Testis (tissue), 5 donors: Measurements from ENCODE around the gene GOLGA3.

DNA sequence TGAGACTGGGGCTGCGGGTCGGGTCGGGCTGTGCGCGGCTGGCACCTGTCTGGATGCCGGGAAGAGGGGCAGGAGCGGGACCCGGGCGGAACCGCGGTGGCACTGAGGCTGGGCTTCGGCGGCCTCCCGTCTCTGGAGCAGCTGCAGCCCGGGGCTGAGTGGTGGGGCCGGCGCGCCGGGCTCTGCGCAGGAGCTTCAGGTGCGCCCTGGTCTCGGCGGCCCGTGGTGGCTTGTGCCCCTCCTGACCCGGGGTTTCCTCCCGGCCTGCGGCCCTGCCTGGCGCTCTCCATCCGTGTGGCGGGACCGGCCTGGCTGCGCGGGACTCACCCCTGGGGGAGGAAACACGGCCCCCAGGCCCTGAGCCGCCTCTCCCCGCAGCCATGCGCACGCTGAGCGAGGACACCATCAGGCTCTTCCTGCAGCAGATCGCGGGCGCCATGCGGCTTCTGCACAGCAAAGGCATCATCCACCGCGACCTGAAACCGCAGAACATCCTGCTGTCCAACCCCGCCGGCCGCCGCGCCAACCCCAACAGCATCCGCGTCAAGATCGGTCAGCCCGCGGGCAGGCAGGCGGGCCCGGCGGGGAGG is 13.9 kb downstream of the ULK1 start:
- PRO-cap, 3 experiments = no peak in any of the 3 experiments
- RAMPAGE, long total RNA, 2 experiments = no peak in any of the 2 experiments
- RRBS = 17% methylated on average over 32 of the region's 59 CpGs

- PRO-cap, 3 experiments = no peak in any of the 3 experiments
- RAMPAGE, long total RNA, 2 experiments = no peak in any of the 2 experiments
- RRBS = 90% methylated on average over 2 of the region's 20 CpGs
Observed at GRCh38 chr12:131914818-131915505, 14.1 kb upstream of the PUS1 start.

DNA sequence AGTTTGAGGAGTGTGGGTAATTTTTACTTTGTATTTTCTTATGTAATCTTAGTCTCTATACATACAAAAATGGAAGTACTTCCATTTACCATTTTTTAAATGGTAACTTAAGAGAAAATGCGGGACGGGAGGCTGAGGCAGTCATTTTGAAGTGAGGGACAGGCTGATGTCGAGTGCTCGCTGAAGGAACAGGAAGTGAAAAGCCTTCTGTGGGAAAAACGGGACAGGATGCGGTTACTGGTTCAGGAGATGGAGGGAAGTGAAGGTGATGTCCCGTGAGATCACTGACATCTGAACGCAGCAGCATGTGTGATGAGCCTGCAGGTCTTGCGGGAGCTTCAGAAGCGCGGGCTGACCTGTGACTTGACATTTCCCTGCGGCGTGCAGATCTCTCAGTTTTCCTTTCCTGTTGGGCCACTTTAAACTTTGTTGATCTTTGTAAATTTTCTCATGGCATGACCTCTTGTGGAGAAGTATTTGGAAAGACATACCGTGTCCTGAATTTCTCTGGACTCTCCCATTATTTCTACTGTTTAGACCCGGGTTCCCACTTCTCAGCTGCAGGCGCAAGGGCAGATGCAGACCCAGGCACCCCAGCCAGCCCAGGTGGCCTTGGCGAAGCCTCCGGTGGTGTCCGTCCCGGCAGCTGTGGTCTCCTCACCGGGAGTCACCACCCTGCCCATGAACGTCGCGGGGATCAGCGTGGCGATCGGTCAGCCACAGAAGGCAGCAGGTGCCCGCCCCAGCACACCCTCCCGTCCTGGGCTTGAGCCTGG is 77.7 kb downstream of the DDX51 start:
- PRO-cap, 3 experiments = no peak in any of the 3 experiments
- RAMPAGE, long total RNA, 2 experiments = no peak in any of the 2 experiments
- RRBS = 96% methylated on average over 4 of the region's 29 CpGs

- PRO-cap, 3 experiments = peak in 2 of 3 experiments; most common minus-strand start chr12:132084052 (in 1)
- RAMPAGE, long total RNA, 2 experiments = no peak in any of the 2 experiments
- RRBS = 2% methylated on average over 16 of the region's 36 CpGs
Observed at GRCh38 chr12:132083577-132084219, 60.4 kb downstream of the DDX51 start.

- PRO-cap, 3 experiments = no peak in any of the 3 experiments
- RAMPAGE, long total RNA, 2 experiments = no peak in any of the 2 experiments
- RRBS = no CpG with 5 or more reads among the region's 16 CpGs
Observed at GRCh38 chr12:132163178-132163647, 19.0 kb downstream of the NOC4L start.

DNA sequence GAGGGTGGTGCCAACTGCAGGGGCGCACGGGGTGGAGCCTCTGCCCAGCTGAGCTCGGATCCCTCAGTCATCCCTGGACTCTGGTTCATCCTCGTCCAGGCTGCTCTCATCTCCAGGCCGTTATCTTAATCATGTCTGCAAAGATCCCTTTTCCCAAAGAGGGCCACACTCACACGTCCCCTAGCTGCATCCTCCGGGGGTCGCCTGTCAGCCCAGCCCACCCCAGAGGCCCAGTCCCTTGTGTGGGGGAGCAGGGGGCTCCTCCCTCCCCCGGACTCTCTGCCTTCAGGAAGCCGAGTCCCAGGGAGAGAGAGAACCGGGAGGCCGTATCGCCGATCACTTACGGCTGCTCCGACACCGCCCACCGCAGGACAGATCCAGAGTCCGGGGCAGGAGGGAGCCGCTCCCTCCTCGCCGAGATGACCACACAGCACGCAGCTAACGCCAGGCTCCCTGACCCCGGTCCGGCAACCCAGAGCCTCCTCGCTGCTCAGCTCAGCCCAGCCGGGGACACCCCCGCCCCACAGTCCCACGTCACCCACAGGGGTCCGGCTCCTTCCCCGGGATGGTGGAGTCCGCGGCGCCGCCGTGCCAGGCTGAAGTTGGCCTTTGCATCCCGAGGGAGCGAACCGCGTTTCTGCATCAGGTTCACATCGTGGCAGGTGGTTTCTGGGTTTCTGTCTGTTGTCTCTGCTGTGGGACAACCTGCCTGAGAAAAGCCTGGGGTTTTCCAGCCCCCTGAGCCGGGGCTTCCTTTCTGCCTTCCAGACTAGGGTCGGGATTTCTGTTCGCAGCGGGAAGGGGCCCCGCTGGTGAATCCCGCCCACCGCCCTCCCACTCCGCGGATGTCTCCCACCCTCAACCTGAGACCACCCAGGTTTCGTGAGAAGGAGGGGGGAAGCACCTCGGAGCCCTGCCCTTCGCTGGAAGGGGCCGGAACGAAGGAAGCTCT is 61.0 kb downstream of the NOC4L start:
- PRO-cap, 3 experiments = peak in 1 of 3 experiments; most common plus-strand start position 380 of the sequence (in 1); most common minus-strand start position 281 of the sequence (in 1)
- RAMPAGE, long total RNA, 2 experiments = start-site peak on the minus strand in 1 of 2 experiments, centred at position 544 of the sequence, 8 reads per replicate
- RRBS = 53% methylated on average over 25 of the region's 56 CpGs

DNA sequence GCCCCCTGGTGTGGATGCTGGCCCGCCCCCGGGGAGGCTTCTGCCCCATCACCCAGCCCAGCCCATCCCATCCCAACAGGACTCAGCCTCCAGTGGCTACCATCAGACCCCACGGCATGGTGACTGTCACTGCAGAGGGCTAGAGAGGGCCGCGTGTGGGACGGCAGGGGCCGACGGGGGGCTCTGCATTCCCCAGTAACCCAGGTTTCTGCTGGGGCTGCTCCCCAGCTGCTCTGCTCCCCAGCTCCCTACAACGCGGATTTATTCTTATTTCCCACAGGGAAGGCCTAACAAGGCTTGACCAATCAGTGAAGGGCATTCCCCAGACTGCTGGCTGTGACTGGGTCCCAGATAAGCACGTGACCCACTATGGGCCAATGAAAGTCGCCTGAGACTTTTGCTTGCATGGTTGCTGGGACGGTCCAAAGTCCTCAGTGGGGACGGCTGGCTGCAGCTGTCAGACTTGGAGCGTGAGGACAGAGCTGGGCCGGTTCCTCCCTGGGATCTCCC is 50.4 kb downstream of the GALNT9 start:
- PRO-cap, 3 experiments = peak in 3 of 3 experiments; most common plus-strand start position 460 of the sequence (in 3); most common minus-strand start position 235 of the sequence (in 2)
- RAMPAGE, long total RNA, 2 experiments = no peak in any of the 2 experiments
- RRBS = 18% methylated on average over 1 of the region's 16 CpGs

DNA sequence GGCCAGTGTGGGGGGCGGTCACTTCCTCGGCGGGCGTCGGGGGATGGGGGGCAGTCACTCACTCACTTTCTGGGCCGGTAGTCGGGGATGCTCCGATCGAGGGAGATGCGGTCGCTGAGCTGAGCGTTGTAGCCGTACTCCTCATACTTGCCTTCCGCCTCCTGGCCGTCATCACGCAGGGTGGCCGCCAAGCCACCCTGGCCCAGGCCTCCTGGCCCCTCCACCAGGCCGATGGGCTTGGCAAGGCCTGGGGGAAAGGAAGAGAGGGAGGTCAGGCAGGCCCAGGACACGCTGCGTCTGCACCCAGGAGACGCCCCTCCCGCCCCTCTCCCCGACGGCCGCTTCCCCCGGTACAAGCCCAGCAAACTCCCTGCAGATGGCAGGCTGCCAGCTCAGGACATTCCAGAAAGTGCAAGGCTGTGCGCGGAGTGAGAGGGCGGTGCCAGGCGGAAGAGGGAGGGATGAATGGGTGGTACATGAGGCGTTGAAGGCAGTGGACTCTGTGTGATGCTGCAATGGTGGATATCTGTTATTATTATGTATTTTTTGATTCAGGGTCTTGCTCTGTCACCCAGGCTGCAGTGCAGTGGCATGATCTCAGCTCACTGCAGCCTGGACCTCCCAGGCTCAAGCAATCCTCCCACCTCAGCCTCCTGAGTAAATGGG is 43.1 kb downstream of the GALNT9 start:
- PRO-cap, 3 experiments = peak in 3 of 3 experiments; most common minus-strand start position 381 of the sequence (in 3)
- RAMPAGE, long total RNA, 2 experiments = no peak in any of the 2 experiments
- RRBS = no CpG with 5 or more reads among the region's 31 CpGs

DNA sequence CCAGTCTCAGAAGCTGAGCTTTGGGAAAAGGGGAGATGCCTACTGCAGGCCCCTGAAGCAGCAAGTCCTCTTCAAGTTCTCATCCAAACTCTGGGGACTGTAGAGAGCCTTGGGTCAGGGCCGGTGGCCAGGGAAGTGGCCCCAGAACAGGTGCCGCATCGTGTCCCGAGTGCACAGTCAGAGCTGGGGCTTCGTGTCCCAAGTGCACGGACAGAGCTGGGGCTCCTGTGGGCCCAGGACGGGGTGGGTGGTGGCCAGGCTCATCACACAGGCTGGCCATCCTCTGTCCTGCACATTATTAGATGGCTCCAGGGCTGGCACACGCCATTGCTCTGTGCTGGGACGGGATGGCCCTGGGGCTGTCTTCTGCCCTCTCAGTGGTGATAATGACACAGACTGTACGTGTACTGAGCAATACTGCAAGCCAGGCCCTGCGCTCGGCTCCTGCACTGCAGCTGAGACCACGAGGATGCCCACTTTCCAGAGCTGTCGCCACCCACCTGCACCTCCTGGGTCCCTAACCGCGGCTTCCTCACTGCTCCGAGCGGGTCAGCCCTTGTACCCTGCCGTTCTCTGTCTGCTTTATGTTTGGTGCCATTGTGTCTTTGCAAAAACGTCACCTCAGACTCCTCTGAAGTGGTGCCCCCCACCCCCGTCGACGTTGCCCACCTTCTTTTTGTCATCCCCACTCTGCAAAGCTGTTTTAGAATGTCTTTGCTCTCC is 1.9 kb downstream of the FBRSL1 start:
- PRO-cap, 3 experiments = no peak in any of the 3 experiments
- RAMPAGE, long total RNA, 2 experiments = no peak in any of the 2 experiments
- RRBS = no CpG with 5 or more reads among the region's 23 CpGs

DNA sequence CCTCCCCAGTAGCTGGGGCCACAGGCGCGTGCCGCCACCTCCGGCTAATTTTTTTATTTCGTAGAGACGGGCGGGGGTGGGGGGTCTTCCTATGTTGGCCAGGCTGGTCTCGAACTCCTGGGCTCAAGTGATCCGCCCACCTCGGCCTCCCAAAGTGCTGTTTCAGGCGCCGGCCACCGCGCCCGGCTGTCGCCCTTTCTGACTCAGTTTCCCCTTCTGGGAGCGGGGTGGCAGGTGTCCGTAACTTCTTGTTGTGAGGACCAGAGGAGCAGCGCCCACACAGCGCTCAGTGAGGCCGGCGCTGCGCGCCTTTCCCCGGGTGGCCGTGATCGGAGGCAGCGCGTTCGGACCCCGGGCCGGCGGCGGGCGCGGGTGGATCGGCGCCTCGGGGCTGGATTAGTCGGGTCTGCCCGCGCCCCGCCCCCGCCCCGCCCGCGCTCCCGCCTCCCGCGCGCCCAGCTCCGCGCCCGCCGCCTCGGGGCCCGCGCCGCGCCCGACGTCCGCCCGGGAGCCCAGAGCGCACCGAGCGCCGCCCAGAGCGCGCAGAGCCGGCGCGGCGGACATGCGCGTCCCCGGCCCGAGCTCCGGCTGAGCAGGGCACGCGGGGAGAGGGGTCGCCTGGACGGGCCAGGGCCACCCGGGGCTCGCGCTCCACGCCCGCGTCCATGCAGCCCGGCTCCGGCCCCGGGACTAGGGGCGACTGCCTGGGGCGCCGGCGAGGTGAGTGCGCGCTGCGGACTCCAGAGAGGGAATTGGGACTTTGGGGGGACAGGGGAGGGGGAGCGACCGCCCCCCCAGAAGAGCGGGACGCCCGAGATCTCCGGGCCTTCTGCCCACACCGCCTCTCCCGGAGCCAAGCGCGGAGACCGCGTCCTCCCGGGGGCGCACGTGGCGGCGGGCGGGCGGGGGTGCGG is 50.6 kb downstream of the LRCOL1 start:
- PRO-cap, 3 experiments = peak in 3 of 3 experiments; most common plus-strand start position 545 of the sequence (in 3); most common minus-strand start position 352 of the sequence (in 1)
- RAMPAGE, long total RNA, 2 experiments = no peak in any of the 2 experiments
- RRBS = 2% methylated on average over 50 of the region's 119 CpGs

- PRO-cap, 3 experiments = peak in 2 of 3 experiments; most common plus-strand start chr12:132594268 (in 2)
- RAMPAGE, long total RNA, 2 experiments = no peak in any of the 2 experiments
- RRBS = no CpG with 5 or more reads among the region's 15 CpGs
Observed at GRCh38 chr12:132593818-132594336, 16.5 kb downstream of the LRCOL1 start.

- PRO-cap, 3 experiments = no peak in any of the 3 experiments
- RAMPAGE, long total RNA, 2 experiments = no peak in any of the 2 experiments
- RRBS = 86% methylated on average over 1 of the region's 23 CpGs
Observed at GRCh38 chr12:132700887-132701652, 9.6 kb upstream of the PGAM5 start.

- PRO-cap, 3 experiments = no peak in any of the 3 experiments
- RAMPAGE, long total RNA, 2 experiments = no peak in any of the 2 experiments
- RRBS = no CpG with 5 or more reads among the region's 13 CpGs
Observed at GRCh38 chr12:132782180-132782587, 20.6 kb upstream of the ANKLE2 start.

GRCh38 chr12:132823947-132824945 is 4.4 kb downstream of the GOLGA3 start:
- PRO-cap, 3 experiments = no peak in any of the 3 experiments
- RAMPAGE, long total RNA, 2 experiments = no peak in any of the 2 experiments
- RRBS = no CpG with 5 or more reads among the region's 18 CpGs

GRCh38 chr12:132828162-132828774 is 401 bp downstream of the GOLGA3 start:
- PRO-cap, 3 experiments = peak in 1 of 3 experiments; most common plus-strand start chr12:132828686 (in 1)
- RAMPAGE, long total RNA, 2 experiments = no peak in any of the 2 experiments
- RRBS = no CpG with 5 or more reads among the region's 56 CpGs

DNA sequence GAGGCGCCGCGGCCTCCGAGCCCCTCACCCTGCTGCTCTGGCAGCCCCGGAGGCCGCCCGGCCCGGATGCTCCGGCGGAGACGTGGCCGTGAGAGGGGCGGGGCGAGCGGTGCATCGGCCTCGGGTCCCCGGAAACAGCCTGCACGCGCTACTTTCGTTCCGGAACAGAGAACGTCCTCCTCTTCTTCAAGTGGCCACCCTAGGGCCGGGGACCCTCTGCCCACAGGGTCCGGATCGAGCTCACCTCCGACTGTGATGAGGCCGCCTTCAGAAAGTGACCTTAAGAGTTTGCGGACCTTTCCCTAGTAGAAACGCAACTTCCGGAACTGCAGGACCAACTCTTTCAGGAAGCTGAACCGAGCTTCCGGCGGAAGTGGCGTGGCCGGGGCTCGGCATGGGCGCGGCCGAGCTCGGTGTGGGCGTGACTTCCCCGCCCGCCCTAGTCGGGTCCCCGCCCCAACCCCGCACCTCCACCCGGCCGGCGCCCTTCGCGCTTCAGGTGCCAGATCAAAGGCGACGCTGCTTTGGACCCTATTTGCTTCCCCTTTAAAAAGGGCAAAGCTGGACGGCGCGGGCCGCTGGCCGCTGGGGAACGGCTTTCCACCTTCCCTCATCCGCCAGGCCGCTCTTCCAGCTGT is at the start of gene GOLGA3:
TSS of gene GOLGA3 (minus strand) at position 95 of the 638 bp plus-strand sequence.
- PRO-cap, 3 experiments = peak in 3 of 3 experiments; most common plus-strand start position 373 of the sequence (in 1); most common minus-strand start position 39 of the sequence (in 2)
- RAMPAGE, long total RNA, 2 experiments = start-site peak on the plus strand in 1 of 2 experiments, centred at position 436 of the sequence, 17 reads per replicate
- RRBS = 1% methylated on average over 31 of the region's 62 CpGs

DNA sequence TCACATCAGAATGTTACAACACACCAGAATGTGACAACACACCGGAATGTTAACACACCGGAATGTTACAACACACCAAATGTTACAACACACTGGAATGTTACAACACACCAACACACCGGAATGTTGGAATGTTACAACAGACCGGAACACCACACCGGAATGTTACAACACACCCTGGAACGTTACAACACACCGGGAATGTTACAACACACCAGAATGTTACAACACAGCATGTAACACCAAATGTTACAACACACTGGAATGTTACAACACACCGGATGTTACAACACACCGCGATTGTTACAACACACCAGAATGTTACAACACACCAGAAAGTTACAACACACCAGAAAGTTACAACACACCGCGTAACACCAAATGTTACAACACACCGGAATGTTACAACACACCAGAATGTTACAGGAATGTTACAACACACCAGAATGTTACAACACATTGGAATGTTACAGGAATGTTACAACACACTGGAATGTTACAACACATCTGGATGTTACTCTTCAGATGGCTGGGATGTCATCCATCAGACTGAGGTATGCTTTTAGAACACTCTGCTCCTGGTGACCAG is 21.1 kb downstream of the CHFR start:
- PRO-cap, 3 experiments = no peak in any of the 3 experiments
- RAMPAGE, long total RNA, 2 experiments = no peak in any of the 2 experiments
- RRBS = 45% methylated on average over 8 of the region's 13 CpGs

GRCh38 chr12:133057308-133057973 is 20.1 kb downstream of the ZNF84 start:
- PRO-cap, 3 experiments = no peak in any of the 3 experiments
- RAMPAGE, long total RNA, 2 experiments = no peak in any of the 2 experiments
- RRBS = 89% methylated on average over 2 of the region's 9 CpGs

GRCh38 chr12:133079217-133079881 is 1.4 kb upstream of the ZNF140 start:
- PRO-cap, 3 experiments = no peak in any of the 3 experiments
- RAMPAGE, long total RNA, 2 experiments = no peak in any of the 2 experiments
- RRBS = no CpG with 5 or more reads among the region's 14 CpGs

DNA sequence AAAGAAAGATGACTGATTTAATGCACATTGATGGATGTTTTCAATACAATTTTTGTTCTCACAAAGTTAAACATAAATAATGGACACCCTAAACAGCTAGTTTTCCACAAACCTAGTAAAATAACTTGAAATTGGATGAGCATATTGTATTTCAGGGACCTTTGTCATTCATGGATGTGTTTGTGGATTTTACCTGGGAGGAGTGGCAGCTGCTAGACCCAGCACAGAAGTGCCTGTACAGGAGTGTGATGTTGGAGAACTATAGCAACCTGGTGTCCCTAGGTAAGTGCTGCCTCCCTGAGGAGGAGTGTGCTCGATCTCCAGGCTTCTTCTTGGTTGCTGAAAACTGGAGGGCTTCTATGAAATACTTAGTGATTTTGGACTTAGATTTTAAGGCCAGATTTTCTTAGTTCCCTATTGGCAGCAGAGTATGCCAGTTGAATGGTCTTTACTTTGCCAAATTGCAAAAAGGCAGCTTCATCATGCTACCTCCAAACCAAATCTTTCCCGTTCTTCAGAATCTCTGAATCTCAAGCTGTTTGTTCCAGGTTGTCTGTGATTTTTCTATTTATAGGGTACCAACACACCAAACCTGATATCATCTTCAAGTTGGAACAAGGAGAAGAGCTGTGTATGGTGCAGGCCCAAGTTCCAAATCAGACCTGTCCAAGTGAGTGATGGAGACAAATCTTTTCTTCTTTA is 10.2 kb downstream of the ZNF268 start:
- PRO-cap, 3 experiments = no peak in any of the 3 experiments
- RAMPAGE, long total RNA, 2 experiments = no peak in any of the 2 experiments
- RRBS = no CpG with 5 or more reads among the region's 2 CpGs